Left colon (tissue), 1 donor: ENCODE measurements around a stretch of chr17.

GRCh38 chr17:29716047-29716644, 93.4 kb upstream of the CORO6 start:
- PRO-cap, result no peak

- PRO-cap, result no peak
Measured at GRCh38 chr17:29788530-29789125, 141.4 kb downstream of the SSH2 start.

- PRO-cap, result no peak
Measured at GRCh38 chr17:29884475-29885071, 45.5 kb downstream of the SSH2 start.

- PRO-cap, result no peak
Measured at GRCh38 chr17:29901754-29902405, 28.1 kb downstream of the SSH2 start.

GRCh38 chr17:29930416-29930744, 352 bp upstream of the SSH2 start:
- PRO-cap, result no peak

- PRO-cap, result unidirectional peak, plus-strand start at chr17:30105027
Measured at GRCh38 chr17:30104565-30105176, 11.9 kb upstream of the NSRP1 start.

- PRO-cap, result no peak
Measured at GRCh38 chr17:30212500-30213040, 22.9 kb downstream of the SLC6A4 start.

GRCh38 chr17:30222709-30223295, 12.7 kb downstream of the SLC6A4 start:
- PRO-cap, result unidirectional peak, minus-strand start at chr17:30223059

DNA sequence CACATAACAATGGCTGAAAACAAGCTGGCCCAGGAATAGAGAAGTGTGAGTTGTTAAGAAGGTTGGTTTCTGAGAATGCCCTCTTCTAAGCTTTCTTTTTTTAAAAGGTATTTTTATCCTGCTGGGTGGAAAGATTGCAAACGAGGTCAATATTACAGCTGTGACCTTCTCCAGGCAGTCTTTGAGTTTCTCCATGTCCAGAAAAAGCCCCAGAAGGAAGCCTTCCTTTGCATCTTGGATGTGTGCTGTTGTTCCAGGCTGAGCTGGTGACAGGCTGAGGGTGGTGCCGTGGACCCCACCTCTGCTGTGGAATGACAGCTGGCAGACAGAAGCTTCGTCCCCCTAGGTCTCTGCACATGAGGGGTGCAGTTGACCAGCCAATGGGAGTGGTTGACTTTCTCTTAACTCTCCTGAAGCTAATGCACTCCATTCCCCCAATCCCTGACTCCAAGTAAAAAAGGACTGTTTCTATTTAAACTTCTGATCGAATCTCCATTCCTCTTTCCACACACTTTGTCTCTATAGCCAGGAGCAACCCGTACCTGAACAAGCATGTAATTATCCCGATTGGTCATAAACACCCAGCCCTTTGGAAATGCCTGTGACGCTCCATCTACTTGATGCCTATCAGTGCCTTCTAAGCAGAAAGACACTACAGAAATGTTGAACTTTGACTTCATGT, 9.9 kb downstream of the SLC6A4 start:
- PRO-cap, result no peak

DNA sequence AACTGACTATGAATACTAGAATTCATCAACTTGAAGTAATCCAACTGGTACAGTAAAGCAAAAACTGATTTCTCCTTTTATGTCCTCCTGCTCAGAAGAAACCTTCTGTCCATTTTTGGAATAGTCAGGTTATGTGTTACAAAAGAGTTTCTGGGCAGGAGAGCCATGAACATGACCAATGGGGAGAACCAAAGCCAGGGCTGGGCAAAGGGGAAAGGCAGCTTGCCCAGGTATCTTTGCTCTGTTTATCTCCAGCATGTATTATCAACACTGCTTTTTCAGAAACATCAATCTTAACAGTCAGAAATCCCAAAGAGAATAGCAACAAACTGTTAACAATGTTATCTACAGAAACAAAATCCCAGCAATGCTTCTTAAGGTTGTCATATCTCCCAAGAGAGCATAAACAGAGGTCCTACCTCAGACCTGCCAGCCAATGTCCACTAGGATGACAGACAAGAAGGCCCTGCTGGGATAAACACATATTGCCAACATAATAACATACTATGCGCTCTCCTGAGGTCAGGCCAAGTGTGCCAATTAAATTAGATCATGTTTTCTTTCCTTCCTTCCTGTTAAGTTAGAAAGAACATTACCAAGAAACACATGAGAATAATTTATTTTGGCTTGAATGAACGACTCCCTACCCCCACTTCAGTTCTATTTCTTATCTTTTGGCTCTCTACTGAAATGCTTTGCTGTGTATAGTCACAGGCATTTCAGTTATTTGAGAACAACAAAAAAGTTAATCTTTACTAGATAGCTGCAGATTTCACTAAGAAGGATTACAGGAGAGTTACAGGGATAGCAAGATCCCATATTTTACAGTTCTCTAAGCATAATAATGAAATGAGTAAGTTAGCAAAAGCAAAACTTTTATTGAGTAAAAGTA, 27.9 kb downstream of the BLMH start:
- PRO-cap, result no peak

GRCh38 chr17:30285281-30285980, 6.3 kb downstream of the BLMH start:
- PRO-cap, result no peak

DNA sequence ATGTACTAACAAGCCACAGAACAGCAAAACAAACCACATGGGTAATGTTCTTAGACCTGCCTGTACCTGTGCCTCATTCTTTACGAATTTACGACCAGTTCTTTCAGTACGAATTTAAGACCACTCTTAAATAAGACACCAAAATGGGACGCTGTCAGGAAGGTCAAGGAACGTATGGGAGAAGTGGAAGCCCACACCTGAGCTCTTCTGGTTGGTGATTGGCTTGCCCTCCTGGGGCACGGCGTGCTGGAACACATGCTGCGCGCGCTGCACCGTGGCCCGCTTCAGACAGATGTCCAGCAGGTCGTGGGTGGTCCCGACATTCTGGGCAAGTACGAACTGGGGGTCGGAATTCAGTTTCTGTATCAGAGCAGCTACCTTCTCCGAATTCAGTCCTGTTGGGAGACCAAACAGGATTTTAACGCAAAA, 616 bp downstream of the BLMH start:
- PRO-cap, result no peak

GRCh38 chr17:30336766-30337105, 2.9 kb upstream of the TMIGD1 start:
- PRO-cap, result unidirectional peak, plus-strand start at chr17:30337010

DNA sequence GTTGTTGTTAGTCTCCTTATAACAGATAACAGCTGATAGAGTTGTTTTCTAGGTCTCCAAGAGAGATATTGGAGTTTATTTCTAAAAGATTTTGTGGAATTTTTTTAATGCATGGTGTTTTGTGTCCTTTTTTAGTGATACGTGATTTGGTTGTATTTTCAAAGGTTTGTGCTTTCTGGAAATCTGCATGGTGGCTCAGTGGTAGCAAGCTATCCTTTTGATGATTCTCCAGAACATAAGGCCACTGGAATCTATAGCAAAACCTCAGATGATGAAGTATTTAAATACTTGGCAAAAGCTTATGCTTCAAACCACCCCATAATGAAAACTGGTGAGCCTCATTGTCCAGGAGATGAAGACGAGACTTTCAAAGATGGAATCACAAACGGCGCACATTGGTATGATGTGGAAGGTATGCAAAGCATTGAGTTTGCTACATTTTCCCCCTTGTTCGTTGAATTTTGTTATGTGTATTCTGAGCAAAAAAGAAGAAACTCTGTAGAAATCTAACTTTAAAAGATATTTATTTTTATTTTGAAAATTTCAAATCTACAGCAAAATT, 6.2 kb downstream of the CPD start:
- PRO-cap, result no peak

GRCh38 chr17:30415037-30415722, 36.5 kb downstream of the CPD start:
- PRO-cap, result no peak

DNA sequence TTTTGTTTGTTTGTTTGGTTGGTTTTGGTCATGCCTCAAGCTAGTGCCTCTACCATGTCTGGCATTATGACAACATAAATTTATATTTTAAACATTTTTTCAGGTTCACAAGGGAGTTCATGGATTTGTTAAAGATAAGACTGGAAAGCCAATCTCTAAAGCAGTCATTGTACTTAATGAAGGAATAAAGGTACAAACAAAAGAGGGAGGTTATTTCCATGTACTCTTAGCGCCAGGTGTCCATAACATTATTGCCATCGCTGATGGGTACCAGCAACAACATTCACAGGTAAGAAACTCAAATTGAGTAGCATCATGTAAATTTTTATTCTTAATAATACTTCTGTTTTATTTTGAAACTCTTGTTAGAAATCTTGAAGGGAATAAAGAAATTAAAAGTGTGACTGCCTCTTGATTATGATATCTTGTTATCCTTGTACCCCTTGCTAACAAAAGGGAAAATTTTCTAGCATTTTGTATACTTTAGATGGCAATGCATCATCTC, 15.4 kb upstream of the GOSR1 start:
- PRO-cap, result no peak

- PRO-cap, result no peak
Measured at GRCh38 chr17:30666692-30667570, 157.6 kb downstream of the CRLF3 start.

GRCh38 chr17:30706104-30706383, 118.4 kb downstream of the CRLF3 start:
- PRO-cap, result no peak

- PRO-cap, result unidirectional peak, minus-strand start at chr17:30922944
Measured at GRCh38 chr17:30922187-30923219, 758 bp downstream of the ADAP2 start.

GRCh38 chr17:30953847-30954855, 16.7 kb upstream of the RNF135 start:
- PRO-cap, result bidirectional peak, plus-strand start at chr17:30954230, minus-strand start at chr17:30954080